ENCODE measurements around a stretch of chr14.

GRCh38 chr14:52360752-52361212 is 46.7 kb downstream of the PTGER2 start:
- PRO-cap: no peak
- RRBS, 2 experiments: no CpG with 5 or more reads among the region's 3 CpGs

GRCh38 chr14:52399575-52400247 is 85.6 kb downstream of the PTGER2 start:
- PRO-cap: unidirectional peak, plus-strand start at chr14:52399988
- RRBS, 2 experiments: no CpG with 5 or more reads among the region's 5 CpGs

DNA sequence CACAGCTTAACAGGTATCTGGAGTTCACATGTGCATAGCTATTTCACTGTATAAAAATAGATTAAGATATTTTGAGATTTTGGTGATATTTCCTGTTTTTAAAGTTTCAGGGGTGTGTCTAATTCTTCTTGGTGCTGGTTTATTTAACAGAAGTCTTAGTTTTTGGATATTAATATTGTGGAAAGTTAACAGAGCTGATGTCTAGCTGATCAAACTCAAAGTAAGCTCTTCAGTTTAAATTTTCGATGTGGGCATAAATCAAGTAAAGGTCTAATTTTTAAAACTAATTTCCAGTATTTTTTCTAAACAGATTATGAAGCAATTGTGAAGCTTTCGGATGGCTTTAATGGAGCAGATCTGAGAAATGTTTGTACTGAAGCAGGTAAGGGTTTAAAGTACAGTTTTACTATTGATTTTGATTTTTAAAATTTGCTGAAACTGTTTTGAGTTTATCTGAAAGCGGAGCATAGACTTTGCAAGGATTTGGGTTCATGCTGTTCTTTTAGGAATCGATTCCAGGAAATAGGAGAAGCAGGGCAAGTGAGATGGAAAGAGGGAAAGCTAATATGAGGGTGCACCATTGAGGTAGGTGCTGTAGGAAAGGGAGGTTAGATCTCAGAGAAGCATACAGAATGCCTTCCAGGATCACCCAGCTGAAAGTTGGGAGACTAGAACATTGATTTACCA is 6.2 kb upstream of the STYX start:
- PRO-cap: no peak
- RRBS, 2 experiments: no CpG with 5 or more reads among the region's 4 CpGs

- PRO-cap: unidirectional peak, minus-strand start at chr14:52835631
- RRBS, 2 experiments: no CpG with 5 or more reads among the region's 10 CpGs
Observed at GRCh38 chr14:52835505-52835984, 44.1 kb upstream of the GNPNAT1 start.

- PRO-cap: no peak
Observed at GRCh38 chr14:53091507-53092070, 61.5 kb downstream of the DDHD1 start.

DNA sequence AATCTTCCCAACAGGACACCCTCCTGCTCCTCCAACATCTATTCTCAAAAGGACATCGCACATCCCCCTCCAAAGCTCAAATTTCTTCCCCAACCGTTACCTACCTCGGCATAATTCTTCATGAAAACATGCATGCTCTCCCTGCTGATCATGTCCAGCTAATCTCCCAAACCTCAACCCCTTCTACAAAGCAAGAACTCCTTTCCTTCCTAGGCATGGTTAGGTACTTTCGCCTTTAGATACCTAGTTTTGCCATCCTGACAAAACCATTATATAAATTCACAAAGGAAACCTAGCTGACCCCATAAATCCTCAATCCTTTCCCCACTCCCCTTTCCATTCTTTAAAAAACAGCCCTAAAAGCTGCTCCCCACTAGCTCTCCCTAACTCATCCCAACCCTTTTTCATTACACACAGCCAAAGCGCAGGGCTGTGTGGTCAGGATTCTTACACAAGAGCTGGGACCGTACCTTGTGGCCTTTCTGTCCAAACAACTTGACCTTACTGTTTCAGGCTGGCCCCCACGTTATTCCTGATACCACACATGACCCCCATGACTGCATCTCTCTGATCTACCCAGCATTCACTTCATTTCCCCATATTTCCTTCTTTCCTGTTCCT is 21.2 kb downstream of the DDHD1 start:
- PRO-cap: no peak
- RRBS, 2 experiments: no CpG with 5 or more reads among the region's 7 CpGs

DNA sequence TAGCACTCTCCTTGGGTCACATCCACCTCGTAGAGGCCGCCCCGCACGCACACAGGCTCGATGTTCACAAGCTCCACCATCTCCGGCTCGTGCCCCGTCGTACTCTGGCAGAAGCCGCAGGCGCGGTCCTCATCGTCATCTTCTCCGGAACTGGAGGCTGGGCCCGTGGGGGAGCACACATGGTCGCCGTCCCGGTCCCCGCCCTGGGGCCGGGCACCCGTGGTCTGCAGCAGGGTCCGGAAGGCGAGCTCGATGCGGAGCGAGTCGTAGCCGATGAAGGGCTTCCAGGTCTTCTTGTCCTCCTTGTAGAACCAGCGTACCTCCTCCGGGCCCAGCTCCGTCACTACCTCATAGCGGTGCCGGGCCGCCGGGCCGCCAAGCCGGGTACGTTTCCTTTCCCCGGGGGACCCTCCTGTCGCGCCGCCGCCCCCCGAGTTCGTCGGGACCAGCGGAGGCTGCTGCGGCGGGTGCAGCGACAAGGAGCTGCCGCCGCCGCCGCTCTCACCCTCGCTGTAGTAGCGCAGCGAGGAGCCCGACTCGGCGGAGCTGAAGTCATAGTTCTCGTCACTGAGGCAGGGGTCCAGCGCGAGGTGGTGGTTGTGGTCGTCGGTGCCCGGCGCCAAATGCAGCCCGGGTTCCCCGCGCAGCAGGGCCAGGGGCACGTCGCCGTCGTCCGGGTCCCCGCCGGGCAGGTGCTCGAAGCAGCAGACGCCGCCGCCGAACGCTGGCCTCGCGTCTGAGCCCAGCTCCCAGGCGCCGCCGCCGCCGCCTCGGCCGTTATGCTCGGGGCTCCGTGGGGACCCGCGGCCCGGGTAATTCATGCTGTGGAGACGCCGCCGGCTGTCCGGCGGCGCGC is 617 bp downstream of the DDHD1 start:
- PRO-cap: bidirectional peak, plus-strand start at position 229 of the sequence, minus-strand start at position 106 of the sequence
- RRBS, 2 experiments: 1% methylated on average over 32 of the region's 104 CpGs

DNA sequence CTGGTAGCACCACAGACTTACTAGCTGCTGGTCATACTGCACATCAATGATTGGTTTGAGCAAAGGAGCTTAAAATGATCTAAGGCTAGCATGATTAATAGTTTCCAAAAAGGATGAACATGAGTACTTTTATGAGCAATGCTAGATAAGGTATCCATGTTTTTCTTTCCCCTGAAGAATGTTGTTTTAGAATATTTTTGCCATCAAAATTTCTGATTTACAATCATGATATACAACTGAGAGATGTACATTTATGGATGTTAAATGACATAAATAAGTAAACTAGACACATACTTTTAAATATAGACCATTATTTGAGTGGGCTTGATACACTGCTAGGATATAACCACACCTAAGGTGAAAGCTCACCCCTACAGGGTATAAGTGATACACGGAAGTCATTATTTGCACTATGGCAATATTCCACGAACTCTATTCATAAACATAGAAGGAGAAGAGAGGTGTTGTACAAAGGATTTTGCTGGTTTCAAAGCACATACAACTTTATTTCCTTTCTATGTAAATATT is 17.0 kb downstream of the CNIH1 start:
- PRO-cap: no peak
- RRBS, 2 experiments: no CpG with 5 or more reads among the region's 2 CpGs

DNA sequence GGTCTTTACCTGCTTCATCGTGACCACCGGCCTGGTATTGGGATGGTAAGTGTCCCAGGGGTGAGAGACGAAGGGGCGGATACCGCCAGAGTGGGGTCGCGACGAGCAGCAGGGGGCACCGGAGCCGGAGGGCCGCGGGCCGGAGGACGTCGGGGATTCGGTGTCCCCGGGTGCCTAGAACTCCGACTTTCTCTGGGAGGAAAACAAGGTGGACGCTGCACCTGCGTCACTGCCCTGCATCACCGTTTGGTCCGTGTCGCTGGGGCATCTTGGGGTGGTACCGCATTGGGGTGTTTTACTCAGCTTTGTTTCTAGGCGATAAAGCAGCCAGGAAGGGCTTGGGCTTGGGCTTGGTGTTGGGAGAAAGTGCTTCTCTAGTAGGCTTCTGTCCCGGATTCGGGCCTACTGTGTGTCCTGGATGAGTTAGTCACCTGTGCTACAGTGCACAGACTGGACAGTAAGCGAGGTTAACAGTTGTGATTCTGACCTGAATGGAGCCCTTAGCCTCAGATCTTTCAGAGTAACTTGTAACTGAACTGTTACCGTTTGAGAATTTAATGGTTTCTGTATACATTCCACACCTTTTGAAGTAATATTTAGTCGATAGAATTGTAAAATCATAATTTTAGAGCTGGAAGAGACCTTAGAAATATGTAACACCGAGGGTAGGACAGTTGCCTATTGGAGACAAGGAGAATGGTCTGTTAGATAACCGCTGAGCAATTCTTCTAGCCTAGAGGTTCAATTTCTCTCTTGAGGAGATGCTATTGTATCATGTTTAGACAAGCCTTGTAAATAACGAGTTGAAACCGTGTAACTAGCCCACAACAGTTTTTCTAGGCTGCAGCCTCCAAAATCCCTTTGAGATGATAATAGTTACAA is 554 bp downstream of the CGRRF1 start:
- PRO-cap: bidirectional peak, plus-strand start at position 457 of the sequence, minus-strand start at position 248 of the sequence
- RRBS, 2 experiments: 0 to 1% methylated on average over 5 of the region's 34 CpGs

DNA sequence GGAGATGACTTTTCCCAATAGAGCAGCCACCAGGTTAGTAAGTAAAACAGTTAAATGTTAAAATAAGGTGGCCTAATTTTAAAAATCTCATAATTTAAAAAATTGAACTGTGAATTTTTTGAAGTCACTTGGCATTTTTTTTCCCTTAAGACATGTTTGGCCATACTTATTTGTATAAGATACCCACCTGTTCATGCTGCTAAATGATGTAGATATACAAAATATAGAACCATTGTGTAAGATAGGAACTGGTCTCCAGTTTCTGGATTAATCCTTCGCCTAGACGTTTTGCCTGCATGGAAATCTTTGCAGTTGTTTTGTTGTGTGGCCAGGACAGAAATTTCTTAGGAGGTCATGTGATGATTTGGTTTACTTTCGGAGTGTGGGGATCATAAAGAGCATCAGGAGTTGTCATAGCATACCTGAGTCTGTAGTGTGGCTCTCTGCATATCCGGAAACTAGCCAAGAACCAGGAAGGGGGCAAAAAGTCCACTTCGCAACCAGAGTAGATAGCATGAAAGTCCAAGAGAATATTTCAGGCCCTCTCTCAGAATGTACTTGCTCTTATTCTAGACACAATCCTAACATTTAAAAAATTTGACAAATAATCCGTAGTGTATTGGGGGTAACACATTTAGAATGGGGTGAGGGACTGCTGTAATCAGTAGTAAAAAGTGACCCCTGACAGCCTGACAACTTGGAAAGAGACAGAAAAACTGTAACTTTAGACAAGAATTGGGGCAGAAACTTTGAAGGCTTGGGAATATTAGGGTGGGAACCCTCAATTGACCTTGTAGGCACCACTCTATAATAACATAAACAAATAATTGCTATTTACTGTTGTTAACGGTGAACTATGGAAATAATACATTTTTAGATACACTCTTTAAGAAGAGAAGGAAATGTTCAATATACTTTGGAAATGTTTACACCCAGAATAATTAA is 3.2 kb downstream of the SAMD4A start:
- PRO-cap: no peak
- RRBS, 2 experiments: no CpG with 5 or more reads among the region's 7 CpGs

GRCh38 chr14:54605906-54606723 is 39.2 kb downstream of the SAMD4A start:
- PRO-cap: no peak
- RRBS, 2 experiments: no CpG with 5 or more reads among the region's 11 CpGs

- PRO-cap: no peak
- RRBS, 2 experiments: no CpG with 5 or more reads among the region's 1 CpG
Observed at GRCh38 chr14:54640855-54641224, 73.9 kb downstream of the SAMD4A start.

DNA sequence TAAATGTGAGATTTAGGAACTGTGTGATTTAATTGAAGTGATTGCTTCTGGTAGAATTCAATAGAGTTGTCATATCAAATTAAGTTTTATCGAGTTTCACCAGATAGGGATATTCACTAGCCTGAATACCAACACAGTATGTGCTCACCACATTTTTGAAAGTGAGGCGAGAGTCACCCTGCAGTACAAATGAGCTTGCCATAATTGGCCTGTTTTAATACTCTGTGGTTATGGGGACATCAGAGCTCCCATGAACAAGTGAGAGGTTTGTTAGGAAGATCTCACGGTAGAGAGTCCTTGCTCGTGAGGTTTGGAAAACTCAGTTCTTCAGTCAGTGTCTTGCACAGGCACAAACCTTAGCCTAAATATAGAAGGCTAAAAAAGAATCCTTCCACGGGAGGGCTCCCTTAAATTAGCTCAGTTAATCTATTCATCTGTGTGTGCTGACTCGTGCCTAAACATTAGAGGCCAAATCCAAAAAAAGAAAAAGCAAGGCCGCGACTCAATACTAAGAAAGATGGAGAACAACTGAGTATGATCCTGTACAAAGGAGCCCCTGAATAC is 108.7 kb downstream of the SAMD4A start:
- PRO-cap: no peak
- RRBS, 2 experiments: no CpG with 5 or more reads among the region's 8 CpGs

GRCh38 chr14:54788861-54789548 is 113.6 kb downstream of the GCH1 start:
- PRO-cap: no peak
- RRBS, 2 experiments: no CpG with 5 or more reads among the region's 19 CpGs

DNA sequence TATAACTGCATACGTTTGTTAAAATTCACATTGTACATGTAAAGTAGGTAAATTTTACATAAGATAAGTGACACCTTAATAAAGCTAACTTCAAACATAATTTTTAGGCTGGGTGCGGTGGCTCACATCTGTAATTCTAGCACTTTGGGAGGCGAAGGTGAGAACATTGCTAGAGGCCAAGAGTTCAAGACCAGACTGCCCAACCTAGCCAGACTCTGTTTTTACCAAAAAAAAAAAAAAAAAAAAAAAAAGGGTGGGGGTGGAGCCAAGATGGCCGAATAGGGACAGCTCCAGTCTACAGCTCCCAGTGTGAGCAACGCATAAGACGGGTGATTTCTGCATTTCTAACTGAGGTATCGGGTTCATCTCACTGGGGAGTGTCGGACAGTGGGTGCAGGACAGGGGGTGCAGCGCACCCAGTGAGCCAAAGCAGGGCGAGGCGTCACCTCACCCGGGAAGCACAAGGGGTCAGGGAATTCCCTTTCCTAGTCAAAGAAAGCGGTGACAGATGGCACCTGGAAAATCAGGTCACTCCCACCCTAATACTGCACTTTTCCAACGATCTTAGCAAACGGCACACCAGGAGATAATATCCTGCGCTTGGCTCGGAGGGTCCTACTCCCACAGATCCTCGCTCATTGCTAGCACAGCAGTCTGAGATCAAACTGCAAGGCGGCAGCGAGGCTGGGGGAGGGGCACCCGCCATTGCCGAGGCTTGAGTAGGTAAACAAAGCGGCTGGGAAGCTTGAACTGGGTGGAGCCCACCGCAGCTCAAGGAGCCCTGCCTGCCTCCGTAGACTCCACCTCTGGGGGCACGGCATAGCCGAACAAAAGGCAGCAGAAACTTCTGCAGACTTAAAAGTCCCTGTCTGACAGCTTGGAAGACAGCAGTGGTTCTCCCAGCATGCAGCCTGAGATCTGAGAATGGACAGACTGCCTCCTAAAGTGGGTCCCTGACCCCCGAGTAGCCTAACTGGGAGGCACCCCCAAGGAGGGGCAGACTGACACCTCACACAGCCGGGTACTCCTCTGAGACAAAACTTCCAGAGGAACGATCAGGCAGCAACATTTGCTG is 32.2 kb downstream of the GCH1 start:
- PRO-cap: unidirectional peak, plus-strand start at position 256 of the sequence; bidirectional peak, plus-strand start at position 858 of the sequence, minus-strand start at position 643 of the sequence
- RRBS, 2 experiments: no CpG with 5 or more reads among the region's 30 CpGs

- PRO-cap: unidirectional peak, minus-strand start at chr14:55028237
- RRBS, 2 experiments: no CpG with 5 or more reads among the region's 9 CpGs
Observed at GRCh38 chr14:55028077-55028542, 1.1 kb downstream of the SOCS4 start.

DNA sequence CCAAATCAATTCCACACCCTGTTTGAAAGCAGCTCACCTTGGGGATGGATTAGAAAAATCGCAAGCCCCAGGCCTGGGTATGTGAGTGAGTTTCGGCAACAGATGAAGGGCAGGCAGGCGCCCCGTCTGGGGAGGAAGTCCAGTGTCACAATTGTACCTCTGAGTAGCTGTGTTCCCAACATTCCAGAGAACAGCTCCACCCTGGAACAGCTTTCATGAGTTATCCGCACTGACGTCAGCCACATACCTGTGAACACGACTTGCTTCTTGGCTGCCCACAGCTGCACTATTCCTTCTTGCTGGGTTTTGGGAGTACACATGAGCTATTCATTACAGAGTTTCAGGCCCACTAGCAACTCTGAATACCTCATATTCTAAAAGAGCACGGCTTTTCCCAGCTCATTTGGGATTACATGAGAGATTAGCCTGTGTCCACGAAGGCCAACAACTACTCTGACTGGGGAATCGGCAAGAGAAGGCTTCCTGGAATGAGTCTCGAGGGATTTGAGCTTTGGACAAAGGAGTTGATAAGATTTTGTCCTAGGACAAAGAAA is 26.2 kb downstream of the MAPK1IP1L start:
- PRO-cap: no peak
- RRBS, 2 experiments: no CpG with 5 or more reads among the region's 11 CpGs

GRCh38 chr14:55107484-55108559 is 21.2 kb upstream of the LGALS3 start:
- PRO-cap: unidirectional peak, plus-strand start at chr14:55108024
- RRBS, 2 experiments: no CpG with 5 or more reads among the region's 22 CpGs

DNA sequence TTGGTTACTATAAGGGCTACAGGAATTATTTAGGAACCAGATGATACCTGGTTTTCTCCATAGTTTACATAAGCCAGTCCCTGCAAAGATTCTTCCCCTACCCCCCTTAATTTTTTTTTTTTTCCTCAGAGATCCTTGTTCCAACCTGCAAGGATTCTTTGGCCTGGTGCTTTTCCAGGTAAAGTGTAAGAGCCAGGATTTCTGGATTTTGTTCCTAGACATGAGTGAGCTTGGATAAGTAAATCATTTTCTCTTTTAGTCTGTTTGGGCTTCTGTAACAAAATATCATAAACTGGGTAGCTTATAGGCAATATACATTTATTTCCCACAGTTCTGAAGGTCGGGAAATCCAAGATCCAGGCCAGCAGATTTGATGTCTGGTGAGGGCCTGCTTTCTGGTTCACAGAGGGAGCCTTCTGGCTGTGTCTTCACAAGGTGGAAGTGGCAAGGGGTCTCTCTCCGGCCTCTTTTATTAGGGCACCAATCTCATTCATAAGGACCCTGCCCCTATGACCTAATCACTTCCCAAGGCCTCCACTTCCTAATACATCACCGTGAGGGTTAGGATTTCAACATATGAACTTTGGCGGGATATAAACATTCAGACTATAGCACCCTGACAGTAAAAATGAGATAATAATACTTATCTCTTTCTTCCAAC is 873 bp upstream of the LGALS3 start:
- PRO-cap: no peak
- RRBS, 2 experiments: no CpG with 5 or more reads among the region's 4 CpGs

DNA sequence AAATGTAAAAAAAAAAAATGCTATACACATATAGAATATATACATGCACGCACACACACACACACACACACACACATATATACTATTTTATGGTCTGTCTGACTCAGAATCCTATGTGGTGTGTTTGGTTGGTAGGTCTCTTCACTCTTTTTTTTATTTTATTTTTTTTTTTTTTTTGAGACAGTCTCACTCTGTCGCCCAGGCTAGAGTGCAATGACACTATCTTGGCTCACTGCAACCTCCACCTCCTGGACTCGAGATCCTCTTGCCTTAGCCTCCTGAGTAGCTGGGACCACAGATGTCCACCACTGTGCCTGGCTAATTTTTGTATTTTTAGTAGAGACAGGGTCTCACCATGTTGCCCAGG is 65.6 kb downstream of the FBXO34 start:
- PRO-cap: no peak
- RRBS, 2 experiments: no CpG with 5 or more reads among the region's 3 CpGs

Measured in HEK293 (cell line).